Skeletal muscle tissue (tissue), 7 donors: Measurements from ENCODE around the gene DCAF8.

DNA sequence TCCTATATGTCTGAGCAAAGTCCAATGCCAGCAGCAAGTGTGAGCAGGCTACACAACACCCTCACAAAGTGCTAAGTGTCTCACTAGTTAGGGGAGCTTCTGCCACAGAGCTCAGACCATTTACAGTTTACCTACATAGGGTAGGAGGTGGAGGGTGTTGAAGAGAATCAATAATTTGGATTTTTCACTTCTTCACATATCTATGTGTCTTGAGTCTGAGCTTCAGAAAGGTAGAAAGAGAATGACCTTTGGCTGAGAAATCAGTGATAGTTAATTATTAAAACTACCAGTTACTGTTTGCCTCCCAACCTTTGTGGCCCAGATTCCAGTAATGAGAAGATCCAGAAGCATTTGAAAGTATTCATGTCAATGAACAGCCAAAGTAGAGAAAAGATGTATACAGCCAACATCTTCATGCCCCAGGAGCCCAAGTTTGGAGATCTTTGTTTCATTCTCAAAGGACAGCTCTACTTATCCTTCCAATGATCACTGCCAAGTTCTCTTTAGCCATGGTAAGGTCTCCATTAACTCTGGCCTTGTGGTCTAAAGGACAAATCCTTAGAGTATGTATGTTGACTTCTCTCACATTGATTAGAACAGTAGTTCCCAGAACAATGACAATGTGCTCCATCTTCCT is 26.1 kb downstream of the OR10J5 start:
- PRO-cap, 3 experiments = no peak in any of the 3 experiments
- RAMPAGE, long total RNA = no peak

- PRO-cap, 3 experiments = no peak in any of the 3 experiments
- RAMPAGE, long total RNA = no peak
- RRBS, 2 experiments = no CpG with 5 or more reads among the region's 5 CpGs
Measured at GRCh38 chr1:159591745-159592193, 4.1 kb downstream of the APCS start.

DNA sequence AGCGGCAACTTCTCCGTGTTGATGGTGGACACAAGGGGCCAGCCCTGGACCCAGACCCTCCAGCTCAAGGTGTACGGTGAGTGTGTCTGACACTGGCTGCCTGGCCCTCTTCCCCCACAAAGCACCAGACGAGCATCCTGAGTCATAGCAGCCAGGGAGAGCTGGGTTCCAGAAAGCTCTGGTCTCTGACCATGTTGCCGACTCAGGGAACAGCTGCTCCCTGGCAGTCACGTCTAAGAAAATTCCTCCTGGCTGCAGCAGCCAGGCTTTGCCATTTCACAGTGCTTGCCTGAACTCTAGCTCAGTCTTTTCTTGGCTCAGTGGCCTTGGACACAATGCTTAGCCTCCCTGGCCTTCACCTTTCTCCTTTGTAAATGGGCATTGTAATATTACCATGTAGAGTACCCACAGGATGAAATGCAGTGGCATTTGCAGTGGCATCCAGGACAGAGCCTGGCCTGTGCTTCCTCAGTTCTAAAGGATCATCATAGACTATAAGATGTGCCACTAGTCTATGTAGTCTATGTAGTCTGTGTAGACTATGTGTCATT is 3.5 kb downstream of the SLAMF8 start:
- PRO-cap, 3 experiments = no peak in any of the 3 experiments
- RAMPAGE, long total RNA = no peak
- RRBS, 2 experiments = no CpG with 5 or more reads among the region's 6 CpGs

DNA sequence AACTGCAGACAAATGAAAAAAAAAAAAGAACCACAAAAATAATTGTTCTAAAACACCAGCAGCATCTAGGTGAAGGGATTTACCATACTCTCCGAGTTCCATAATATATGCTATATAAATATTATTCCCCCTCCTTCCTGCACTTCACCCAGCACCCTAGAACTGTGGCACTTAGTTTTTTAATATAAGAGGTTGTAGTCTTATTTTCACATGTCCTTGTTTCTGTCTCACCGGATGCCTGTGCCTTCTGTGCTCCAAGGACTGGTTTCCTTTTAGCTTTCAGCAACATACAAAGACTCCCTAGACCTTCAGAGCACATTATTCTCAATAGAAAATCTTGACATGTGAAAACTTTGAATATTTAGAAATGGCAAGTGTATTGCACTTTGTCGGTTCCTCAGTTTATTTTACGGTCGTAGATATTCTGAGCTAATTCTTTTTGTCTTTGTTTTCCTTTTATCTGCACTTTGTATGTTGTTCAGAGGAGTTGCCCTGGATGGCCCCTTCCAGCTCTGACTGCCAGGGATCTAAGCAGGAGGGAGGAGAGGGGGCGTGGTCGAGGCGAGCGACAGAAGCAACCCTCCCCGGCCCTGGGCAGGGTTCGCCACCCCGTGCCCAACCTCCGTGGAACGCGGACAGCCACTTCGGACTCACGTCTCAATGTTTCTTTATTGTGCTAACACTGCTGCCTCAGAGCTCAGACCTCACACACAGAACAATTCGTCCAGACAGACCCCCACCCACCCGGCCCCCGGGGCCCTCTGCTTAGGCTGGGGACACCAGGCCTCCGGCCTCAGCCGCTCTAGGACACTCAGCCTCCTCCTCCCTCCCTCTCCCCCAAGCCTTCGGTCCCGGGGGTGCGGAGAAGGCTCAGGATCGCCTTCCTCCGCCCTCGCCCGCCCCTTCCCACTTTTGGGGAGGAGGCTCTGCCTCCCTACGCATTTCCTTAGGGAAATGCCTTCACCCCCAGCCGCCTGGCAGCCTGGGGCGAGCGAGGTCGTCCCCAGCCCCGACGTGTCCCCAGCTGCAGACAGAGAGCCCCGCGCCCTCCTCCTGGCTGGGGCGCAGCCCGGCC is 8.5 kb downstream of the VSIG8 start:
- PRO-cap, 3 experiments = peak in 2 of 3 experiments; most common plus-strand start position 604 of the sequence (in 1)
- RAMPAGE, long total RNA = no peak
- RRBS, 2 experiments = 4 to 6% methylated on average over 5 of the region's 40 CpGs

GRCh38 chr1:159854741-159855404 is 7.6 kb downstream of the VSIG8 start:
- PRO-cap, 3 experiments = peak in 3 of 3 experiments; most common plus-strand start chr1:159854847 (in 1); most common minus-strand start chr1:159854773 (in 3)
- RAMPAGE, long total RNA = no peak
- RRBS, 2 experiments = 1 to 4% methylated on average over 22 of the region's 63 CpGs

- PRO-cap, 3 experiments = peak in 1 of 3 experiments; most common plus-strand start chr1:159890212 (in 1)
- RAMPAGE, long total RNA = no peak
- RRBS, 2 experiments = no CpG with 5 or more reads among the region's 2 CpGs
Measured at GRCh38 chr1:159889871-159890389, 10.0 kb downstream of the CFAP45 start.

DNA sequence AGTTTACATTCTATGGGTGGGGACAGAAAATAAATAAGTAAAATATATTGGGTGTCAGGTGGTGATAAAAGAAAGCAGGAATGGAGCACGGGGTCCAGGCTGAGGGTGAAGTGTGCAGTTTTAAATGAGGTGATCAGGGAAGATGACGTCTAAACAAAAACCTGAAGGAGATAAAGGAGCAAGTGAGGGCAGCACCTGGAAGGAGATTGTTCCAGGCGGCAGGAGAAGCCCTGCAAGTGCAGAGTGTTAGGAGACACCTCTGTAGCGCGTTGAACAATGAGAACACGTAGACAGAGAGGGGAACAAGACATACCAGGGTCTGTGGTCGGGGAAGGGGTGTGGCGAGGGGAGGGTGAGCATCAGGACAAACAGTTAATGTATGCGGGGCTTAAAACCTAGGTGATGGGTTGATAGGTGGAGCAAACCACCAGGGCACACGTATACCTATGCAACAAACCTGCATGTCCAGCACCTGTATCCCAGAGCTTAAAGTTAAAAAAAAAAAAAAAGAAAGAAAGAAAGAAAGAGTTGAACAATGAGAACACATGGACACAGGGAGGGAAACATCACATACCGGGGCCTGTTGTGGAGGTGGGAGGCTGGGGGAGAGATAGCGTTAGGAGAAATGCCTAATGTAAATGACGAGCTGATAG is 10.6 kb downstream of the TAGLN2 start:
- PRO-cap, 3 experiments = no peak in any of the 3 experiments
- RAMPAGE, long total RNA = no peak
- RRBS, 2 experiments = no CpG with 5 or more reads among the region's 13 CpGs

GRCh38 chr1:159929194-159930136 is 4.2 kb upstream of the TAGLN2 start:
- PRO-cap, 3 experiments = no peak in any of the 3 experiments
- RAMPAGE, long total RNA = no peak
- RRBS, 2 experiments = 61 to 64% methylated on average over 15 of the region's 50 CpGs

DNA sequence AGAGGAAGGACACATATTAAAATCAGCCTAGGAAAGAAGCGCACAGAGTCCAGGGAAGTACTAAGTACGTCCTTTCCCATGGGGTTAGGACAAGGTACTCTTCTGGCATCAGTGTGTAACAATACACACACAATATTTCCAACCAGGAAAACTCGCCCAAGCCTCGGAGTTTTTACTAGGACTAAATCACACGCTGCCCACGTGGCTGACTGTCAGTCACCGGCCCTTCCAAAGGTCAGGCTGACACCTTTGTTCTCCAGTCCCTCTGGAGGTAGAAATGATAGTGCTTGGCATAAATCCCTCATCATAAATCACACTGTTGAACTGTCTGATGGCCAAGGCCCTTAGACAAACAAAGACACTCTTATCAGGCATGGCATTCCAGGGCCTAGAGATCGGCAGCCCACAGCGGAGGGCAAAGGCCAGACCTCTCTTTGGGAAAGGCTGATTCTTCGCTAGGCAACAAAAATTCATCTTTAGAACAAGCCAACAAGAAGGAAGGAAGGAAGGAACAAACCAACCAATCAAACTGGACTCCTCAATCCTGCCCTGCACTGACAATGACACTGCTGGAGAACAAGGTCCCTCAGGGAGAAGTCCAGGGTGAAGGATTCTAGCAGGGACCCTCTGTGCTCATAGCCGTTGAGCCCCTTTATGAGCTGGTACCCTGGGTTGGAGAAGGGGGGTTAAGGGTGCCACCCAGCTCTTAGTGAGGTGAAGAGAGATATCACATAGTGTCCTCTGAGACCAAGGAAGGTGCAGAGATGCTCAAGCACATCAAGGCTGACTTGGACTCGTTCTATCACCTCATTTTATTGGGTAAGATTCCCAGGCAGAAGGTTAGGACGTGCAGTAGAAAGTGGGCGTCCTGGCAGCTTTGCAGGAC is 17.1 kb upstream of the SLAMF9 start:
- PRO-cap, 3 experiments = no peak in any of the 3 experiments
- RAMPAGE, long total RNA = no peak
- RRBS, 2 experiments = no CpG with 5 or more reads among the region's 14 CpGs

- PRO-cap, 3 experiments = no peak in any of the 3 experiments
- RAMPAGE, long total RNA = no peak
- RRBS, 2 experiments = no CpG with 5 or more reads among the region's 6 CpGs
Measured at GRCh38 chr1:160032519-160033032, 786 bp upstream of the PIGM start.

DNA sequence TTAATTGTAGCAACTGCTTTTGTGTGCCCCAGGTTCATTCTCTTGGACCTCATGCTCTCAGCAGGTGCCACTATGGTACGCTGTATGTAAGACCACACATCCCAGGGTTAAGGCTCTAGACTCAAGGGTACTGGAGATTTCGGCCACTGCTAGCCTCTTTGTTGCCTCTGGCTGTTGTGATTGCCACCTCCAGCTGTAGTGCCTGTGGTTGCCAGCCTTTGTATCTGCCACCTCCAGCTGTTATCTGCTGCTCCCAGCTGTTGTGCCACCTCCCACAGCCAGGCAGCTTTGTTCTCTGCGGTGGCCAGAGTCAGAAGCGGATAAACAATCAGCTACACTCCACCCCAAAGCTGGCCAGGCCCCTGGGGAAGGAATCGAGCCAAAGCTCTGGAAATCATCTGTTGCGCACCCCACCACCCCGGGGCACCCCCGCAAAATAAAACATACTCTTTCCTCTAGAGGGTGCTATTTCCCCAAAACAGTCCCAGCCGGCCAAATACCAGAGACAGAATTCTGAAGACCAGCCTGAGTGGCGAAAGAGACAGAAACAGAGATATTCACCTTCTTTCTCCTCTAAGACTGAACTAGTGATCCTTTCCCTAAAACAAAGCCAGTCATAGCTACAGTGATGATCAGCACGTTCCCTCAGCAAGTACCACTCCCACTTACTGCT is 14.8 kb upstream of the PIGM start:
- PRO-cap, 3 experiments = no peak in any of the 3 experiments
- RAMPAGE, long total RNA = no peak
- RRBS, 2 experiments = 2 to 4% methylated on average over 3 of the region's 11 CpGs

- PRO-cap, 3 experiments = no peak in any of the 3 experiments
- RAMPAGE, long total RNA = no peak
- RRBS, 2 experiments = 14 to 18% methylated on average over 11 of the region's 65 CpGs
Measured at GRCh38 chr1:160084057-160084641, 2.8 kb downstream of the KCNJ9 start.

GRCh38 chr1:160093590-160094118 is 4.8 kb downstream of the IGSF8 start:
- PRO-cap, 3 experiments = no peak in any of the 3 experiments
- RAMPAGE, long total RNA = no peak
- RRBS, 2 experiments = no CpG with 5 or more reads among the region's 18 CpGs

DNA sequence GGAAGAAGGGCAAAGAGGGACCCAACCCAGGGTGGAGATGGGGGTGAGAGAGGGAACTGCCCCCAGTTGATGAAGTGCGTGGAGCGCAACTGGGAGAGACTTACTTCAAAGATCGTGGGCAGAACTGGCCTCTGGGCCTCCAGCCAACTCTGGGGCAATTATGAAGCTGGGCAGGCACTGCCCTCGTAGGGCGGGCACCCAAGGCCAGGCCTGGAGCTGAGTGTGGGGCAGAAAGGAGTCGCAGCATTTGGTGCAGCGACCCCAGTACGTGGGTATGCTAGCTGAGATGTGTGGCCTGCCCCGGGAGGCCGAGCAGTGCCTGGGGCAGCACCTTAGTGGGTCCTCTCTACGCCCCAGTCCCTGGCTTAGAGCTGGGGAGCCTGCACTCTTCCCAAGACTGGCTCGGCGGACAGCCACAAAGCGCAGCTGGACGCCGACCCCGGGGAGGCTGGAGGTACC is 542 bp downstream of the IGSF8 start:
- PRO-cap, 3 experiments = no peak in any of the 3 experiments
- RAMPAGE, long total RNA = no peak
- RRBS, 2 experiments = 2 to 5% methylated on average over 1 to 7 of the region's 17 CpGs

DNA sequence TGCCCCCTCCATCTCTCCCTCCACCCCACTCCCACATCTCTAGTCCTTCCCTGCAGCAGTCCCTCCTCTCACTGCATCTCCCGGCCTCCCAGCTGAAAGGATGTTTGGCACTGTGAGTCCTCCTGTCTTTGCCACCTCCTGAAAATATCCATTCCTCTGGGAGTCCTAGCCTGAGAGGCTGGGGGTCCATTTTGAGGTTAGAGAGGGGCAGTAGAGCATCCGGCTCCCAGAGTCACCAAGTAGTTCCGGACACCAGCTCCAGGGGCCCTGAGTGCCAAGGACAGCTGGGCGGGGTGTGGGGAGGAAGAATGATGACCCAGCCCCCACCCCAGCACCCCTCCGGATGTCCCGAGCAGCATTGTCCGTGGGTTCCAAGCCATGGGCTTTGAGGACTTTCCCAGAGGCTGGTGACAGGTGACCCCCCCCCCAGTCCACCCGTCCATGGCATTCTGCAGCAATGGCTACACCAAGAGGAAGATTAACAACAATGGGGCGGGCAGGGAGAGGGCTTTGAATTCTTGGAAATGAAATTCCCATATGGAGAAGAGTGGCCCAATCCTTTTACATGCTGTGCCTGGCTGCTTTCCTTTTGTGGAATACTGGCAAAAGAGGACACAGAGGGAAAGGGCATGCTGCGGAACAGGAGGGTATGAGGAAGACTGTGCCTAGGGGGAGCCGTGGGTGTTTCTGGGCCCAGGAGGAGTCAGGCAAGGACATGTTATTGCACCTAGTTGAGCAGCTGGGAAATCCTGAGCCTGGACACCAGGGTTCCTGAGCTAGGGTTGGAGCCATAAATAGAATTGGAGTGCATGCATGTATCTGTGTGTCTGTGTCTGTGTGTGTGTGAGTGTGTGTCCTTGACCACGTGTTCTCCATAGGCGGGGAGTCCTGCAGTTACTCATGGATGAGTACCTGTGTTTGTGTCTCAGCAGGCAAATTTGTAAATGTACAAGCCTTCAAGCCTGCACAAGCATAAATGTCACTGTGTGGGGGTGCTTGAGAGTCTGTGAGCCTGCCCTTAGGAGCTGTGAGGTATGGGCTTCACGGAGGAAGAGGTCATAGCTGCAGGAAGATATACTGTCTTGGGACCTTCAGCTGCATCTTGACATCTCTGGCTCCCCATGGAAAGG is 930 bp downstream of the ATP1A2 start:
- PRO-cap, 3 experiments = peak in 2 of 3 experiments; most common plus-strand start position 388 of the sequence (in 1); most common minus-strand start position 247 of the sequence (in 2)
- RAMPAGE, long total RNA = no peak
- RRBS, 2 experiments = 7 to 9% methylated on average over 2 to 4 of the region's 14 CpGs

DNA sequence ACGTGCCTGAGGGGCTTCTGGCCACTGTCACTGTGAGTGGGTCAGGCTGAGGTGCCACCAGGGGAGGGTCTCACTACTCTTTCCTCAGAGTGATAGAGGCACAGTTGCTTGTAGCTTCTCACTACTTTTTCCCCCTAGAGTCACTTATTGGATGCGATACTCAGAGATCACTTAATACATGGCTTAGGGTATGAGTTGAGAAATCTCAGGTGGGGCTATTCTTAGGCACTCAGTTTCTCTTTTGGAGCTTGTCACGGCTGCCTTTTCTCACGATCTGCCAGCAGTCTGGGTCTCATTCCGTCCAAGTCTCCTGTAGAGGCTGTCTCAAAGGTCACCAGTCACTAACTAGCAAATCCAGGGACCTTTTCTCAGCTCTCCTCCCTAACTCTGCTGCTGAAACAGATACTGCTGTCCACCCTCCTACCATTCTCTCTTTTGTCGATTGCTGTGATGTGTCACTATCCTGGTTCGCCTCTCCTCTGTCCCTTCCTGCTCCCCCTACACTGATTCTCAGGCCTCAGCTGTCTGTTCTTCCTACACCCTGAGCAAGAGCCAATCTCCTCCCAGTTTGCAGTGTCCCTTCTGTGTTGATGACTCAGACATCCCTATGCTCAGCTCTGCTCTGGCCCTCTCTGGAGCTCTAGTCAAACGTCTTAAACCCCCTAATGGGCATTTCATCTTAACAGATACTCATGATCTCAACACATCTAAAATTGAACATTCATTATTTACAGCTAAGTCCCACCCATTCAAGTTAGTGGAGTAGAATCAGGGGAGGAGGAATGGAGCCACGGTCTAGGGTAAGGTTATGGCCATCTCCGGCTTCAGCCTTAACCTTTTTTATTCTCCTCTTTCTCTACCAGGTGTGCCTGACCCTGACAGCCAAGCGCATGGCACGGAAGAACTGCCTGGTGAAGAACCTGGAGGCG is 12.5 kb downstream of the ATP1A2 start:
- PRO-cap, 3 experiments = peak in 3 of 3 experiments; most common plus-strand start position 295 of the sequence (in 1); most common minus-strand start position 437 of the sequence (in 3)
- RAMPAGE, long total RNA = no peak
- RRBS, 2 experiments = no CpG with 5 or more reads among the region's 13 CpGs

DNA sequence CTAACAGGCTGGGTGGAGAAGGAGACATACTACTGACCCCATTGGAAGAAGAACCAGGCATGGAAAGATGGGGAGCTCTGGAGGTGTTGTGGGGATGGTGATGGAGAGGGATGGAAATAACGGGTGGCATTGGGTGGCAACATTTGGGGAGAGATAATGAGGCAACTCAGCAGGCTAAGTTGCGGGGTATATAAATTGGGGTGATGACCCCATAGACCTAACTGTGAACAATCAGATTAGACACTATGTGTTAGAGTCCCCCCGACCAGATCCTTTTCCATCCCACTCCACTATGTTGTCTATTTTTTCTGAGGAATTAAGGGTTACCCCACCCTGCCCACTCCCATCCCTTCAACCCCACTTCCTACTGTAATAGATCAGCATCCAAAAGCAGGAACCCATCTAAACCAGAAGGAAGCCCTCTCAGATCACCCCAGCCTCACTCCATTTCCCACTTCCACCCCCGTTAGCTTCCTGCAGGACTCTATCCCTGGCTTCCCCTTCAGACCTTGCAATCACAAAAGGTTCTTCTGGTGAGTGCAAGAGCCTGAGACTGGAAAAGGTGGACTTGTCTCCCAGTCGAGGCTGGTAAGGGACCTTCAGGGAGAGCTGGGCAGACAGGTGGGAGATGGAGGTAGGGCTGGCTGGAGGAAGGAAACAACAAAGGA is 10.0 kb upstream of the ATP1A4 start:
- PRO-cap, 3 experiments = no peak in any of the 3 experiments
- RAMPAGE, long total RNA = no peak
- RRBS, 2 experiments = no CpG with 5 or more reads among the region's 5 CpGs

- PRO-cap, 3 experiments = no peak in any of the 3 experiments
- RAMPAGE, long total RNA = no peak
- RRBS, 2 experiments = no CpG with 5 or more reads among the region's 3 CpGs
Measured at GRCh38 chr1:160208660-160209211, 3.6 kb downstream of the PEA15 start.

- PRO-cap, 3 experiments = no peak in any of the 3 experiments
- RAMPAGE, long total RNA = no peak
- RRBS, 2 experiments = no CpG with 5 or more reads among the region's 7 CpGs
Measured at GRCh38 chr1:160214416-160215414, 9.5 kb downstream of the PEA15 start.

- PRO-cap, 3 experiments = peak in 3 of 3 experiments; most common plus-strand start chr1:160262619 (in 2); most common minus-strand start chr1:160262487 (in 3)
- RAMPAGE, long total RNA = start-site peak on the minus strand at chr1:160262448-160262489, 899 and 109 reads in 2 replicates
- RRBS, 2 experiments = 0% methylated on average over 5 of the region's 71 CpGs; no CpG with 5 or more reads in 1 of the 2 experiments
Measured at GRCh38 chr1:160261797-160262847, at the start of gene DCAF8. DCAF8 (minus strand) TSS chr1:160262549.